Metastatic Pancreatic Carcinoma in the Ovary (tissue), 1 donor: Measurements from ENCODE around the genes SERPINB3, CDH7 and CD226.

DNA sequence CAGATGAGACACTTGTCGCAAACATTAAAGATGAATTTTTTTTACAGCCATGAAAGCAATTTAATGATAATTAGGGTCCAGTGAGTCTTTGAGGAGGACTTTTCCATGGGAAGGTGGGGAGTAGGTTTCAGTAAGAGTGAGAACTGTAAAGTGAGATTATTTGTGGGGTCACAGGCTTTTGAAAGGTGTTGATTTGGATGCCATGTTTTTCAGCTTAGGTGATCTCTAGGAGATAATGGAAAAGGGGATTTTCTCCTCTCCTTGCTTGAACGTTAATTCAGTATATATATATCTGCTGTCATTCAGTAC is 2.4 kb downstream of the ZCCHC2 start:
- PRO-cap: no peak

GRCh38 chr18:62533758-62534478 is 11.1 kb downstream of the ZCCHC2 start:
- PRO-cap: no peak

DNA sequence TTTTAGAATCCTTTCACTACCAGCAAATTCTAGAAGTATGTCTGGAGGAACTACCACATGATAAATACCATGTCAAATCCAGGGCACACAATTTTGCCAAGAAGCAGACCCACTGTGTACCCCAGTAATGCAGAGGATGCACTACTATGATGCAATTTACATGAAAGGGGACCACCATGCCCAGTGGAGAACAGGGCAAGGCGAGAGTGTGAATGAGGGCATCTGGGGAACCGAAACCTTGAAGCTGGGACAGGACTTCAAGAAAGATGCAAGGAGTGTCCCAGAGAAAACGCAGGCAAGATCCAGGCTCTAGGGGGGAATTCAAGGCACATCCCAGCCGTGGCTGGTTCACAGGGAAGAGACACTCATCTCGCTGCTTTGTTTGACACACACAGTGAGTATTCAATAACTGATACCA is 64.3 kb upstream of the PHLPP1 start:
- PRO-cap: no peak

DNA sequence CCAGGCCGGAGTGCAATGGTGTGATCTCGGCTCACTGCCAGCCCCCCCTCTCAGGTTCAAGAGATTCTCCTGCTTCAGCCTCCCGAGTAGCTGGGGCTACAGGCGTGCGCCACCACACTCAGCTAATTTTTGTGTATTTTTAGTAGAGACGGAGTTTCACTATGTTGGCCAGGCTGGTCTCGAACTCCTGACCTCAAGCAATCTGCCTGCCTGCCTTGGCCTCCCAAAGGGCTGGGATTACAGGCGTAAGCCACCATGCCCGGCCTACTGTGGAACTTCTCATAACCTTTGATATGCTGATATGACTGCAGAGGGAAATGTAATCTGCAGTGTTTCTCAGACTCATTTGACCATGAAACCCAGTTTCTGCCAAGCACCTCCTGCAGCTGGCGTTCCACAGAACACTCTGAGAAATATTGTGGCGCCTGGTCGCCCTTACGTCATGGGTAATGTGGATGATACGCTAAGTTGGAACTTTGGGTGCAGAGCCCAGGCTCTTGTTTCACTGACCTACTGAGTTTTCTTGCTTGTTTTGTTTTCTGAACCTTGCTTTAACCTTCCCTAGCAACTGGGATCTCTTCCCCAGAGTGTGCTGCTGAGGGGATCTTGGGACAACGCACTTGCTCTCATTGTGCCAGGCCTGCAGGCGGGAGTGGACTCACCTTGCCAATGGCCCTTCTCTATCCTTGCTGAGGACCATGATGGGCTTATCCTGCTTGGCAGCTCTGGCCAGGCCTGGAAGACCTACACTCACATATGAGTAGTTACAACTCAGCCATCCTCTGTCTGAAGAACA is 213.6 kb downstream of the BCL2 start:
- PRO-cap: no peak

GRCh38 chr18:63267940-63268399 is 51.6 kb downstream of the BCL2 start:
- PRO-cap: no peak

DNA sequence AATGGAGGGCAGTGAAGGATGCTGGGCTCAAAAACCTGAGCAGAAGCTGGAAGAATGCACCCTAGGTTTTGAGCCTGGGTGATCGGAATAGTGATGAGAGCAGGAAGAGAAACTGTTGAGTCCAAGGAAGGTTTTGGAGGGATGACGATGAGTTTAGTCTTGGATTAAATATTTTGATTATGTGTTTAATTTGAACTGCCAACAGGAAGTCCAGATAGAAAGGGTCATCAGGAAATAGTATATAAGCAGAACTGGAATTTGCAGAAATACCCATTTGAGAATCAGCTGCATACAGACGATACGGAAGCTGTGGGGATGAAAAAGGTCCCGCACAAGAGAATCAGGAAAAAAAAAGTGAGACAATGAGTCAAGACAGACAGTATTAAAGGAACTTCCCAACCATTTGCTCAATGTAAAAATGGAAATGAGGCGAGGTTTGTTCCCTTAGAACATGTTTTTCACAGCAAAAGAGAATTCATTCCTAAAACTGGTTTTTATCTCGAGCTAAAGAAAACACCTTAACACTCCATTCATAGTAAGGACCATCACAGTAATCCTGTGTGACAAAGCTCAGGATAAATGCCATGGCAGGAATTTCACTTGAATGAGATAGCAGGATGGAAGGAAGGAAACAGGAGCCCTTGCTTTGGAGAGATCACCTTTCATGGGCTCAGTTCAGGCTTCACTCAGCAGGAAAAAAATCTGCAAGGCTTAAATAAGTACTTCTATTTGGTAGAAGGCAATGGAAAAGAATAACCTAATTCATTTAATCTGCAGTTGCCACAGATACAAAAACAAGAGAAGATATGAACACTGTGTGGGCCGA is 29.3 kb downstream of the BCL2 start:
- PRO-cap: no peak

DNA sequence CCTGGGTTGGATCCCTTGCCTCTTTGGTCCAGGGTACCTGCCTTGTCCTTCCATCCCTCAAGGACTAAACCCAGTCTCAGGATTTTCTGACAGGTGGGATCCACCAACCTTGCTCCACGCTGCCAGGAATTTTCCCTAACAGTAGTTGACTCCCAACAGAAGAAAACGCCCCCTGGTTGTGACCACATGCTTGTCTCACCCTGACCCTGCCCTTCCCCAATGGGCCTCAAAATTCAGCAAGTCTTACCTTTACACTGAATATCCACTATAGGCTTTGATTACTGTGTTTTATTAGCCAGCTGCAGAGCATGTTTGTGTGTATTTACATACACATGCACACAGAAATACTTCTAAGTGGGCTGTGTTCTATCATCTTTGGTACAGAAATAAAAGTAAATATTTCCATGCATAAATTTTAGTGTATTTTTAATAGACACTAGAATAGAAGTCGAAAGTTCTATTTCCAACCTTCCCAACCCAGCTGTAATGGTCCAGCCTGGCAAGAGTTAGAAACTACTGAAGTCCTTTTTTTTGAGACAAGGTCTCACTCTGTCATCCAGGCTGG is 23.7 kb downstream of the BCL2 start:
- PRO-cap: no peak

GRCh38 chr18:63314880-63315625 is 4.5 kb downstream of the BCL2 start:
- PRO-cap: no peak

DNA sequence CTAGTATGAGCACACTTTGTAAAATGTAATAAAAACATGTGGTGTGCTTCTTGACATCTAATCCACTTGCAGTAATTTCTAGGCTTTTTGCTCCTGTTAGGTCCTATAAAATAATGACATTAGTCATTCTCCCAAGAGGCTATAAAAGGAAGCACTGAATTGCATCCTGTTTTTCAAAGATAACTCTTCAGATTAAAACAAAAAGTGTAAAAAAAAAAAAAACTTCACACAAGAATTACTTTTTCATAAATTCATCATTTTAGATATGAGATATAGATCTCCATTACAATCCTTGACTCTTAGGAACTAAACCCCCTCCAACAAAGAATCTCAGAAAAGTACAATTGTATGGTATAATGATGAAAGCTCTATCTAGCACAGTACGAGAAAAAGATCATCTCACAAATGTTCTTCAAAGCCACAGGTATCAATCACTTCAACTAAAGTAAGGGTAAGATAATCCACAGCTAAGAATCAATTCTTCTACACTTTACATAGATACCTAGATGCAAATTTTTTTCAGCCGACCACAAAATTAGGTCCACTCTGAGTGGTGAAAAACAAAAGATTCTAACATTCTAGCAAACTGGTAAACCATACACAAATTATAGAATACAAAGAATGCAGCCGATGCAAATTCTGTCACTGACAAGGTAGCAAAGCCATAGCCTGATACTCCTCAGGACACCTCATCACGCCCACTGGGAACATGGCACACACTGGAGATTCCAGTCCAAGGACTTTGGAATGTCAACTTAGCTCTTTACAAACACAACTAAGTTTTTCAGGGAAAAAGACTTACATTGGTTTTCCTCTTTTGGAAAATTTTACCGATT is 2.6 kb downstream of the BCL2 start:
- PRO-cap: no peak

GRCh38 chr18:63356234-63356743 is 10.7 kb downstream of the KDSR start:
- PRO-cap: no peak

DNA sequence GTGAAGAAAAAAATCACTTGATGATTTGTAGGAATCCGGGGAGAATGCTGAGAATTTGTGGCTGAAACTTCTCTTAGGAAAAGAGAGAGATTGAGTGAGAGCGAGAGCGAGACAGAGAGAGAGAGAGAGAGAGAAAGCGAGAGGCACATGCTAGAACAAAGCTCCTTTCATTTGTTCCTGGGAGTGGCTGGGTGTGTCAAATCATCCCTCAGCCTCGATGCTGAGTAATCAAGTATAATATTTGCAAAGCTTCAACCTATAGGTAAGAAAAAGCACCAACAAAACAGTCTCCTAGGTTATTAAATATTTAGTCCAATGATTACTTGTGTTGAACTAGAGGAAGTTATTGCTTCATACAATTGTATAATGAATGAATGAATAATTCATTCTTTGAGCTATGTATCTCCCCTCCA is 4.3 kb upstream of the SERPINB5 start:
- PRO-cap: no peak

DNA sequence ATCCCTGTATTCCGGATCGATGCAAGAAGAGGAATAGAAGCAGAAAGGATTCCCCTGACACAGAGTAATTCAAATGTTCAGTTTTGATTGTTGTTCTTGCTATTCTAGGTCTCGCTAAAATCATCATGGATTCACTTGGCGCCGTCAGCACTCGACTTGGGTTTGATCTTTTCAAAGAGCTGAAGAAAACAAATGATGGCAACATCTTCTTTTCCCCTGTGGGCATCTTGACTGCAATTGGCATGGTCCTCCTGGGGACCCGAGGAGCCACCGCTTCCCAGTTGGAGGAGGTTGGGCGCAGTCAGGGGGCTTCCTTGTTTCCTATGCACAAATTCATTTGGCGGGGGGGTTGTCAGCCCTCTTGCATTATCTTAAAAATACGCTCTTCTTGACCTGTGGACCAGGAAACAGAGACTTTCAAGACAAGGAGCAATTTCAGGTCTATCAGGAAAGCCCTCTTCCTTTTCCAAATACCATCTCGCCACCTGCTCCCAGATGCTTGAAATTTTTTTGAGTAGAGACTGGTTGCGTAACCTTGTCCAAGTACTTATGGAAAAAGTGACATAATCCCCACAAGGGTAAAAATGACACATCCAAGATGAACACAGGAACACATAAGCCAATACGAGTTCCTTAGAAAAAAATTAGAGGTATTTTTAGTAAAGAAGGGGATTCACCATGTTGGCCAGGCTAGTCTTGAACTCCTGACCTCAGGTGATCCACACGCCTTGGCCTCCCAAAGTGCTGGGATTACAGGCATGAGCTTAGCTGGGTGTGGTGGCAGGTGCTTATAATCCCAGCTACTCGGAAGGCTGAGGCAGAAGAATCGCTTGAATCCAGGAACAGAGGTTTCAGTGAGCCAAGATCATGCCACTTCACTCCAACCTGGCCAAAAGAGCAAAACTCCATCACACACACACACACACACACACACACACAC is 1.7 kb downstream of the SERPINB13 start:
- PRO-cap: no peak

DNA sequence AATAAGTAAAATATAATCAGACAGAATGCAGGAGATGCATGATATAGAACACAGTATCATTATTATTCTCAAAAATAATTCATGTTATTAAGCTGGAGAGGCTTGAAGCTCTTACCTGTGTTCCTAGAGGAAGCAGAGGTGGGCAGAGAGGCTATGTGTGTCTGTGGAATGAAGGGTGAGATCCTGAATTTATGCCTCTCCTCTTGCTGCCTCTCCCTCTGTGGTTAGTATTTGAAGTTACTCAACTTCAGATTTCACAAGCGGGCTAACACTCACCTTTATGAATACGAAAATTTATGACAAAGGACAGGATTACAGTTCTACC is at the start of gene SERPINB3:
Gene SERPINB3, minus strand, starts transcription at position 163 of the 325 bp plus-strand sequence.
- PRO-cap: no peak

DNA sequence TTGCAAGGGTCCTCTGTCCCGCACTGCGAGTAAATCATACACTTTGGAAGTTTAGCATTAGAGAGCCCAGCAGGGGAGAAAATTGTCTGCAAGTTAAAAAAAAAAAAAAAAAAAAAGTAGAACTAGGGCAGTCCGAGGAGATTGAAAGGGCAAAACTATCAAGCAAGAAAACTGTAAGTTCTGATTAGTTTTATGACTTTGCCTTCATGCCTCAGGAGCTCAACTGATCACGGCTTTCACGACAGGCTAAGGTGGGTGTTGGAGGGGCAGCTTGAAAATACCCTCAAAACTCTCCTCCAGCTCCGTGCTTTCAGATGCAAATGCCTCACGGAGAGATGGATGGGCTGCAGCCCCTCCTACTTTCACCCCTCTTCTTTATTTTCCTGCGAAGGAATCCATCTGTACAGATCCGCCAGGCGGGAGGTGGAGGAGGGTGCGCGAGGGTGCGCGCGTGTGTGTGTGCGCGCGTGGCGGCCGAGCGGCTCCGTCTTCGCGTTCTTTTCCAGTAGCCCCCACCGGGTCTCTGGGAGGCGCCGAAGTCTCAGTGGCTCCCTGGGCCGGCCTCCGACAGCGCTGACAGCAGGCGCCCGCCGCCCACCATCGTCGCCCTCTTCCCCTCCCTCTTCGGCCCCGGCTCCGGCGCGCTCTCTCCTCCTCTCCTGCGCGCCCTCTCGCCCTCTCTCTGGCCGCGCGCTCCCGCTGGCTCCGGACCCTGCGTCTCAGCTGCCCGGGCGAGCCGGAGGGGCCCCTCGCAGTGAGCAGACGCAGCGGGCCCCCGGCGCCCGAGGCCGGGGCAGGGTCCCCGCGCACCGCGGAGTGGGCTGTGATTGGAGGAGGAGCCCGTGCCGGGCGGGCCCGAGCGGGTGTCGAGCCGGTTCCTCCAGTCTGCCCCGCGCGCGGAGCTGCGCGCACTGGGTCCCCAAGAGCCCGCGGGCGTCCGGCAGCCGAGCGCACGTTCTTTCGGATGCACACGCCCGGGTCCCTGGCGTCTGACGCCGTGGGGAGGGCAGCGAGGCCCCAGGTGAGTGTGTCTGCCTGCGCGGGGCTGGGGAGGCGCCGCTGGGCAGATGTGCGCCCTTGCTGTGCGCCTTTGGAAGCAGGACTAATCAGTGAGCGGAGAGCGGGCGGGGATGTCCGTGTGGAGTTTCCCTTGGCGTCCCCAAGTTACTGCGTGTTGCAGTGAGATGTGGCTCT is at the start of gene CDH7:
Gene CDH7, plus strand, starts transcription at position 883 of the 1,194 bp plus-strand sequence.
- PRO-cap: no peak

- PRO-cap: bidirectional peak, plus-strand start at chr18:67418332, minus-strand start at chr18:67418319
These were observed 98.4 kb downstream of the DSEL start for GRCh38 chr18:67418186-67418546.

- PRO-cap: no peak
These were observed 913 bp upstream of the DSEL start for GRCh38 chr18:67517450-67517815.

- PRO-cap: no peak
These were observed at the start of gene CD226 for GRCh38 chr18:69947234-69948210. Gene CD226 (minus strand): TSS chr18:69947873.

- PRO-cap: unidirectional peak, minus-strand start at chr18:70290161
These were observed 1.2 kb downstream of the SOCS6 start for GRCh38 chr18:70290026-70290399.

DNA sequence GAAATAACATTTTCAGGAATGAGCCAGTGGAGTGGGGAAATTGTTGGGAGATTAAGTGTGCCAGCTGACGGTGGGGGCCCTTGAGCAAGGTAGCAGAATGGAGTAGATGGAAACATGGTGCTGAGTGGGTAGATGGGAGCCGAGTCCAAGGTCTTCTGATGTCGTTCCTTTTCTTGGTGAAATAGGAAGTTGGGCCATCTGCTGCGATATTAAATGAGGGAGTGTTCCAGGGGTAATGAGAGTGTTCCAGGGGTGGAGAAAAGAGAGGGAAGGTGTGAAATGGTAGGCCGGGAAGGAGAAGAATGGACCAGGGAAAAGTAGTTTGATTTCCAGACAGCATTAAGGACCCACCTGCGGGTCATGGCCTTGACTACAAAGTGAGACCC is 13.2 kb downstream of the SOCS6 start:
- PRO-cap: no peak

DNA sequence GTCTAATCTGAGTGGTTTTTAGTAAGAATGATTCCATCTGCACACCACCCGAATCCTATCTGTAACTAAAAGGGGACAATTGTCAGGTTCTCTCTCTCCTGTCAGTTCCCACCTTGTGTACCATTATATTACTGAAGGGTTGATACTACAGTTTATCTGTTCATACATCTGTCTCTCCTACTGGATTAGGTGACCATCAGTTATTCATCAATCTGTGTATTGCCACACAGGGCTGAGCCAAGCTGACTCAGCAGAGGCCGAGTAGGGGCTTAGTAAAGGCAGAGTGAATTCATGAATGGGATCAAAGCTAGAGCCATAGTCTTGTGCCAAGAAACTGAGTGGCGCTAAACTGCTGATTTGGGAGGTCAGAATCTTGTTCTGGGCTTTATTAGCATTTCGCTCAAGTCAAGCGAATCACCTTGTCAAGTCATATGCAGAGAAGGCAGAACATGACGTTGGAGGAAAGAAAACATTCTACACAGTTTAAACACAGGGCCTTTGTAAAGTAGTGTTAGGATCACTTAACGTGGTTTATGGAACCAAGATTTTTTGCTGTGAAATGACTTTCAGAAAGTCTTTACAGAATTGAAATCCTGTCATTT is 34.1 kb downstream of the SOCS6 start:
- PRO-cap: no peak